Islet of Langerhans (tissue), 1 donor: ENCODE measurements around the gene ECI2.

- RRBS = no CpG with 5 or more reads among the region's 16 CpGs
These were observed 29.3 kb downstream of the SLC22A23 start for GRCh38 chr6:3427384-3428057.

- RRBS = no CpG with 5 or more reads among the region's 5 CpGs
These were observed 21.5 kb downstream of the SLC22A23 start for GRCh38 chr6:3435205-3435821.

- RRBS = no CpG with 5 or more reads among the region's 3 CpGs
These were observed 2.2 kb downstream of the SLC22A23 start for GRCh38 chr6:3454651-3454957.

DNA sequence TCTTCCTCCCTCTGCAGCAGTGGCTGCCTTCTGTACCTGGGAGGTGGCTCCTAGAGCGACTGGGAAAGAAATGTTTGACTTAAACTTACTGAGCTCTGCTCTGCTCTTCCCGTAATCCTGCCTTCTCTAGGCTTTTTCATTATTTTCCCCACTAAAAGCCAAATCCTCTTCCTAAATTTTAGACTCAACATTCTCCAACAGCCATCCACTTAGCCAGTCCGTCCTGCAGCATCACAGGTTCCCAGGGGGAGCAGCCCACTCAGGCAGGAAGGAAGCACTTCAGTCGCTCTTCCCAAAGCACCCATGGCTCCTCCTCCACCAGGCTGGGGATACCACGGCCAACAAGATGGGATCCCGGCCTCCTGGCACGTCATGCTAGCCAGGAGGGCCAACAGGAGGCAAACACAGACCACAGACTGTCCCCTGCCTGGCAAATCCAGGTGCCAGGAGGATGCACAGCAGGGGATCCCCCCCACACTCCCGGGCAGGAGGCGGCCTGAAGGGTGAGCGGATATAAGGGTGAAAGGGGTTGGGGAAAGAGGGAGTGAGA is 7.5 kb downstream of the PXDC1 start:
- RRBS = no CpG with 5 or more reads among the region's 10 CpGs

- RRBS = no CpG with 5 or more reads among the region's 12 CpGs
These were observed 3.3 kb downstream of the PXDC1 start for GRCh38 chr6:3748080-3748770.

DNA sequence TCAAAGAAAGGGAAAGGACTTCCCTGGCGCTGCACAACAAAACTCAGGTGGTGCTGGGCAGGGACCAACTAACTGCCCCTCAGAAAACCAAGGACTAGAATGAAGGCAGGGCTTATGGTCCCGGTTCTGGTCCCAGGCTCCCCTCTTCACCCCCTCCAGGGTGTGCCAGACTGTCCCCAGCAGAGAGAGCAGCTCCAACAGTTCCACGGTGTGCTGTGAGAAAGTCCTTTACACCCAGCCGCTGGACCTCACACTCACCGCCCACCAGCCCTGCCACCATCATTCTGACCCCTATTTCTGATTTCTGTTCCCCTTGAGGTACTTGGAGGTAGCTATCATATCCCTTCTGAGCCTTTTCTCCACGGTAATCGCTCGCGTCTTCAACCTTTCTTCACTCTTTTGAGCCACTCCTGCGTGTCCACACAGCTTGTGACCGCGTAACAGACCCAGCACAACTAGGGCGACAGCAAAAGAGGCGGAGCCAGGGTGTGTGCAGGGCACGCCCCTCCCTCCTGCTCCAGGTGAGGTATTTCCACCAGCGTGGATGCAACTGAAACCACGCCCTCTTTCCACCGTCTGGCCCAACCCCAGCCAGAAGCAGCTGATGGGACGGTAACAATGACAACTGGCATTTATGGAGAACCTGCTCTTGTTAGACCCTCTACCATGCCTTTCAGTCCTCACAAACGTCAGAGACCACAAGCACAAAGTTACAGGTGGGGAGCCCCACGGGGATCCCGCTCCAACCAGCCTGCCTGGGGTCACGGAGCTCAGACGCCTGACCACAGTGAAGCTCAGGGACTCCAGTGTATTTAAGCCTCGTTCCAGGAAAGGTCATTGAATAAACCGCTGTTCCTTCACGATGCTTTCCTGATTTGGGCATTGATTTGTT is 2.2 kb downstream of the PXDC1 start:
- RRBS = no CpG with 5 or more reads among the region's 27 CpGs

DNA sequence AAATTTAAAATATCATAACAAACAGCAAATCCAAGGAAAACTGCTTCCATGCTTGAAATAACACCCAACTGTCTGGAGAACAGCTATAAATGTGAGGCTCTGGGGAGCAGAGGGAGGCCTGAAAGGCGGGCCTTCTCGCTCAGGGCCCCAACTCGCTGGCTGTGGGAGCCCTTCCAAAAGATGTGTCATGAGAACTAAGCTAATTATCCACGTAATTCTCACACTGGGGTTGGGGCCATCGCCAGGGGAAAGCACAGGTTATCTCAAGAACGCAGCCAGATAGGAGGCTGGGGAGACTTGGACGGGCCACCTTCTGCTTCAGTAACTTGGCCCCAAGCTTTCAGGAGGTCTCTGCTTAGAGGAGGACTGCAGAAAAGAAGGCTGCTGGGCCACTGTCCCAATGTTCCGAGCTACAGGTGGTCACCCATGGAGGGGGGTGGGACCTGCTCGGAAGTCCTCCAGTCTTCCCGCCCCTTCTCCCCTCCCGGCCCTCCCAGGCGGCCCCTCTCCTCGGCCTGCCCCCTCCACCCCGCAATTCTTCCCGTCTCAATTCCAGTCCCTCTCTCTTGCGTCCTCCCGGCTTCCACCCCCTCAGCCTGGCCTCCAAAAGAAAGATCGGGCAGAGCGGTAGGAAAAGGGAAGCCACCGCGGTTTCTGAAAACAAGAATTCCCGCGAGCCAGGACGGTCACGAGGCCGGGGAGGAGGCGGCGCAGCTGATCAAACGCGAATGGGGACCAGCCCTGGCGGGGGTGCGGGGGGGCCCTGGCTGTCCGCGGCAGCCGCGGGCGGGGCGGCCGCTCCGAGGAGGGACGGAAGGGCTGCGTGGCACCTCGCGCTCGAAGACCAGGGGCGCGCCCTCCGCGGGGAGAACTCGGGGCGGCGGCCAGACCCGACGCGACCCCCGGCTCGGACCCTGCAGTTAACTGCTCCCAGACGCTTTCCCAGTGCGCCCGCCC is 1.3 kb downstream of the PXDC1 start:
- RRBS = 13% methylated on average over 10 of the region's 60 CpGs

DNA sequence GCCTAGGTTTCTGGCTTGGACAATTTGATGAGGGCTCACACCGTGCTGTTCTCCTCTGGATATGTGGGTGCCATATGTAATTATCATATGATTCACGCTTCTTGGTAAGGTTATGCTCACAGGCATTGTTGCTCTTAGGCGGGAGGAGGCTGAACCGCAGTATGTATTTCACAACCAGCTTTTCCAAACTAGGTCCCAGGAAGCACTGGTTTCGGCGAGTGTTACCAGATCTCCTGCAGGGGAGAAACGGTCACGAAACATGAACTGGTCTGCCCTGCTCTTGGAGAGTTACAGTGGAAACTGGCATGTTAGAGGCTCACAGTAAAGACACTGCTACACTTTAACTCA is 782 bp upstream of the FAM50B start:
- RRBS = no CpG with 5 or more reads among the region's 8 CpGs

- RRBS = 83% methylated on average over 2 of the region's 11 CpGs
These were observed 8.7 kb downstream of the FAM50B start for GRCh38 chr6:3857774-3858337.

DNA sequence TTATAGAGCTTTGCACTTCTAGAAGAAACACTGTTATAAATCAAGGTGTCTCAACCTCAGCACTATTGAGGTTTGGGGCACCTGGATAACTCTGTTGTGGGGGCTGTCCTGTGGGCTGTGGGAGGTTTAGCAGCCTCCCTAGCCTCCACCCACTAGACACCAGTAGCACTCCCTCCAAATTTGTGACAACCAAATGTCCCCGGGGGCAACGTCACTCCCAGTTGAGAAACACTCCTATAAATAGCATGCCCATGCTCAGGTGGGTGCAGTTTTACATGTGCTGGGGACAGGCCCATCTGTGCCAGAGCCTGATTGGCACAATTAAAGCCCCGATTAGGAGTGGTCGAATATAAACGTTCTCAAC is 78.9 kb downstream of the FAM50B start:
- RRBS = no CpG with 5 or more reads among the region's 5 CpGs

- RRBS = 78% methylated on average over 20 of the region's 36 CpGs
These were observed 375 bp upstream of the FAM217A start for GRCh38 chr6:4079261-4079763.

- RRBS = no CpG with 5 or more reads among the region's 2 CpGs
These were observed 13.5 kb downstream of the ECI2 start for GRCh38 chr6:4121868-4122206.

DNA sequence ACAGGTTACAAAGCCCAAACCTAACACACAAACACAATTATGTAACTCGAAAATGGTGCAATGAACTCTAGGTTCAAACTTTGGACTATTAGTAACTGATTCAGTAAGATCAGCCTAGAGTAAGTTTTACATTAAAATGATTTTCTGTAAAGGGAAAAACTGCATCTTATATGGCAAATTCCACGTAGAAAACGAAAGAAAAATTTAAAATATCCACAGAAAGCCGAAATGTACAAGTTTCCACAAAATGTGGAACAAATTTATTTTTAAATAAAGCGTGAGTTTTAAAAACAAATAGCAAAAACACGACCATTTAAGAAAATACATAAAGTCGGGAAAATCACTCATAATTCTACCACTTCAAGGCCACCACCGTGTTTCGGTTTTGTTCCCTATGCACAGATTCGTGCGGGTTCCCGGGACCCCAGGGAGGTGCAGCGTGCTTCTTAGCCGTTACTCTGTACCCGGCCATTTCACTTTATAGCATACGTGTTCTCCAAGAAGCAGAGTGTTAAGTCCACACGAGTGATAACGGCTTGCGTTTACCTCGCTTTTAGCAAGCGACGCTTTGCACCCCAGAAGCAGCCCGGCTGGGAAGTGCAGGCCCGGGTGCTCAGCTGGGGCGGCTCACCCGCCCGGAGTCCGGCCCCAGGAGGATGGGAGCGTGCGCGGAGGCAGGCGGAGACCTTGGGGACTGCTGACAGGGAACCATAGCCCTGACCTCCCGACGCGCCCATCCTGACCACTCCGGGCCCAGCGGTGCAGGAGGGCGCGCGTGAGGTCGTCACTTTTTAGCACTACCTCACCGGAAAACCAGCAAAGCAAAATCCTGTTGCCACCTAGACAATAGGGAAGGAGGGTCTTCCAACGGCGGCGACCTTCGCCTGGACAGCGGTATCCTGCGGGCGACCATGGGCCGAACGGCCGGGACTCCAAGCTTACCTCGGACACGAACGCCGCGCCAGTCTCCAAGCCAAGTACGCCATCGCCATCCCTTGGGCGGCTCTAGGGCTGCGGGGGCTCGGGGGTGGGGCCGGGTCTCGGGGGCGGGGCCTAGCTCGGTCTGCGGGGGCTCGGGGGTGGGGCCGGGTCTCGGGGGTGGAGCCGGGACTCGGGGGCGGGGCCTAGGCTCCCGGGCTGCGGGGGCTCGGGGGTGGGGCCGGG is at the start of gene ECI2:
TSS of gene ECI2 (minus strand) at position 1,007 of the 1,164 bp plus-strand sequence.
- RRBS = 3% methylated on average over 23 of the region's 77 CpGs

- RRBS = no CpG with 5 or more reads among the region's 2 CpGs
These were observed 84.2 kb upstream of the ECI2 start for GRCh38 chr6:4219556-4219901.

- RRBS = no CpG with 5 or more reads among the region's 8 CpGs
These were observed 118.6 kb upstream of the ECI2 start for GRCh38 chr6:4253845-4254511.

DNA sequence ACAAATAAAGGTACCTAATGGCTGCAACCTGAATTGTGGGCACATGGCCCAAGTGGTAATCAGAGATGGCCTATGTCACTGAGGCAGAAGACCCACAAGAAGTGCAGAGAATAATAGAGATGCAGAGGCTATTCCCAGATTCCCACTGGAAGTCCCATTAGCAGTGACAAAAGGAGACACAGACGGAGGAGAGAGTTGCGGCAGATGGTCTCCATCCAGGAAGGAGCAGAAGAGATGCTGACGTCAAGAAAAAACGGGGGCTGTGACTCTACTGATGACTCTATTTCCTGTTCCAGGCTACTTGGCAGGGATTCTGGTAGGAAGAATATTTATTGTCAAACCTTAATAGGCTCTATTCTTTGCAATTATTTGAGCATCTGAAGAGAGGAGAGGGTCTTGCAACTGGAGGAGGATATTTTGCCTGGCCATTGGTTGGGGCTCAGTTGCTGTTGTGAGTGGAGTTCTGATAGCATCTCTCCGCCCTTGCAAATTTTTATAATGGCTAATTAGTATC is 246.0 kb upstream of the ECI2 start:
- RRBS = no CpG with 5 or more reads among the region's 5 CpGs

- RRBS = no CpG with 5 or more reads among the region's 1 CpG
These were observed 300.4 kb upstream of the ECI2 start for GRCh38 chr6:4435833-4436090.

DNA sequence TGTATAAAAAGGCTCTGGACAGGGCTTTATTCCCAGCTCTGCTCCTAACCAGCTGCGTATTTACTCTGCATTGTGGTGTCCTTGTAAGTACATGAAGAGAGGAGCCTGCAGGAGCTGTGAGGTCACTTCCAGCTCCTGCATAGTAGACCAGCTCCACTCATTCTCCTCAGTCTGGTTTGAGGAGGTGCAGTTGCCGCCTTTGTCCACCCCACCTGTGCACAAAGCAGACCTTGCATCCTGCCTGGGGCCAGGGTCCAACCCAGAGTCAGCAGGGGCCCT is 211.1 kb upstream of the CDYL start:
- RRBS = no CpG with 5 or more reads among the region's 2 CpGs

DNA sequence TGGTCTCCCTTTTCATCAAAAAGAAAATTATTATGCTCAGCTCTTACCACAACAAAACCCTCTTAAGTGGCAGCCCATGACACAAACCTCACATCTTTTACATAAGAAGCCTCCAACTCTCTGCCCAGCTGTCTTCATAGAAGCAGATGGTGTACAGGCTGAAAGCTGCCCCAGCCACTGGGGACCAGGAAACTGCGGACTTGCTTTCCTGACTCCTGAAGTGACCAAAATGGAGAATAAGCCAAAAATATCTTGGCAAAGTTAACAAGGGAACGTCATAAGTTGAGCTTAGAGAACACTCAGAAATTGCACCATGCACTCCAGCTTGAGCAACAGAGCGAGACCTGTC is 160.4 kb upstream of the CDYL start:
- RRBS = no CpG with 5 or more reads among the region's 3 CpGs

GRCh38 chr6:4816872-4817423 is 40.7 kb downstream of the CDYL start:
- RRBS = no CpG with 5 or more reads among the region's 2 CpGs